LNCaP clone FGC (cell line): Measurements from ENCODE around the gene EIF4ENIF1.

GRCh38 chr22:31488957-31490037 is at the start of gene EIF4ENIF1:
Gene EIF4ENIF1, minus strand, starts transcription at chr22:31489842.
- RRBS, 2 experiments, result under 1 to 1% methylated on average over 60 of the region's 118 CpGs

DNA sequence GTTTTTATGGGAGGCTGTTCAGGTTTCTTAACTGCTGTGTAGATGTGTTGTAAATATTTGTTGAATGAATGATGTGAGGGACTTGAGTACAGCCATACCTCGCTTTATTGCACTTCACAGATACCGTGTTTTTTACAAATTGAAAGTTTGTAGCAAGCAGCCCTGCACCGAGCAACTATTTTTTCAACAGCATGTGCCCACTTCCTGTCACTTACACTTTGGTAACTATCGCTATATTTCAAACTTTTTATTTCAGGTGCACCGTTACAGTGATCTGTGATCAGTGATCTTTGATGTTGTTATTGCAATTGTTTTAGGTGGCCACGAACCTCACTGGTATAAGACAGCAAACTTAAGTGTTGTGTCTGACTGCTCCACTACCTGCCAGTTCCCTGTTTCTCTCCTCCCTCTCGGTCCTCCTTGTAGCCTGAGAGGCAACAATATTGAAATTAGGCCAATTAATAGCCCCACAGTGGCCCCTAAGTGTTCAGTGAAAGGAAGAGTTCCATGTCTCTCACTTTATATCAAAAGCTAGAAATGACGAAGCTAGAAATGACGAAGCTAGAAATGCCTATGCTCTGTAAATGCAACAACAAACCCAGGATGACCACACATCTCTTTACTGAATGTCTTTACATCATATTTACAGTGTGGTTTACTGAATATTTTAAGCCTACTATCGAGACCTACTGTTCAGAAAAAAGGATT is 946 bp downstream of the SFI1 start:
- RRBS, 2 experiments, result no CpG with 5 or more reads among the region's 10 CpGs

GRCh38 chr22:31621534-31621909 is 40.5 kb downstream of the PISD start:
- RRBS, 2 experiments, result no CpG with 5 or more reads among the region's 16 CpGs

DNA sequence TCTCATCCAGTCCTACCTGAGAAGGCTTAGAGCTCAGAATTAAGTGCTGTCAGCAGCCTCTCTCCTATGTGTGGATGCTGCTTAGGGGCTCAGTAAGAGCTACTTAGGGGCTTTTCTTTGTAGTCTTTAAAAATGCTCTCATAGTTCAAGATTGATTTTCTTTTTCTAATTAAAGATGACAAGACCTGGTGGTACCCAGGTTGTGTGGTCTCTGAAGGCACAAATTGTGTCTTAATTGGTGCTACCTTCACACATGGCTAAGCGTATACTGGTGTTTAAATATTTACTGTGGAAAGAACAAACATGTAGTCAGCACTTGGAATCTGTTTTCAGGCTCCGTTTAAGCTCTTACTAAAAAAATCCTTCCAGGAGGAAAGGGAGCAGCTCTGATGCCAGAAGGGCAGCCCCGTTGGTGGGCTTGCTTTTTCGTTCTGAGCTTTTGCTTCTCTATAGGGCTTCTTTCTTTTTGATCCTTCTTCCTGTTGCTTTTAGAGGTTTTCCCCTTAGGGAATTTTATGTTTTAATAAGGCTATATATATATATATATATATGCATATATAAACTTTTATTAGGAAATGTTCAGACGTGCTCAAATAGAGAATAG is 59.4 kb downstream of the DEPDC5 start:
- RRBS, 2 experiments, result no CpG with 5 or more reads among the region's 5 CpGs

DNA sequence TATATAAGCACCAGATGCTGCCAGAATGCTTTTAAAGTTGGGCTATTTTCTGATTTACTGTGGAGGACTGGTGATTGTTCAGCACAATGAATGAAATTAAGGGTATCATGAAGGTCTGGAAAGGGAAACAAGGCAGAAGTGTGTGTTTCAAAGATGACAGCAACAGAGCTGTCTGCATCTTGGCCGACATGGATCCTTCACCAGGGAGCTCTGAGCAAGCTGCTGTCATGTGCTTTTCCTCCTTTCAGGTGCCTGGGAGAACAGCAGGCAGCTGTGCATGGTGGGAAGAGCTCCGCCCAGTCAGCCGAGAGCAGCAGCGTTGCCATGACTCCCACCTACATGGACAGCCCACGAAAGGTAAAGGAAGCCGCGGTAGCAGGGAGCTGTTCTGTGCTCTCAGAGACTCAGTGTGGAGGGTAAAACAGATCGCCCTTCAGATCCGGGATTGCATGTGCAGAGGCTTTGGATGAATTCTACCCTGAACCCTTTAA is 87.1 kb upstream of the YWHAH start:
- RRBS, 2 experiments, result 68 to 100% methylated on average over 1 of the region's 9 CpGs

DNA sequence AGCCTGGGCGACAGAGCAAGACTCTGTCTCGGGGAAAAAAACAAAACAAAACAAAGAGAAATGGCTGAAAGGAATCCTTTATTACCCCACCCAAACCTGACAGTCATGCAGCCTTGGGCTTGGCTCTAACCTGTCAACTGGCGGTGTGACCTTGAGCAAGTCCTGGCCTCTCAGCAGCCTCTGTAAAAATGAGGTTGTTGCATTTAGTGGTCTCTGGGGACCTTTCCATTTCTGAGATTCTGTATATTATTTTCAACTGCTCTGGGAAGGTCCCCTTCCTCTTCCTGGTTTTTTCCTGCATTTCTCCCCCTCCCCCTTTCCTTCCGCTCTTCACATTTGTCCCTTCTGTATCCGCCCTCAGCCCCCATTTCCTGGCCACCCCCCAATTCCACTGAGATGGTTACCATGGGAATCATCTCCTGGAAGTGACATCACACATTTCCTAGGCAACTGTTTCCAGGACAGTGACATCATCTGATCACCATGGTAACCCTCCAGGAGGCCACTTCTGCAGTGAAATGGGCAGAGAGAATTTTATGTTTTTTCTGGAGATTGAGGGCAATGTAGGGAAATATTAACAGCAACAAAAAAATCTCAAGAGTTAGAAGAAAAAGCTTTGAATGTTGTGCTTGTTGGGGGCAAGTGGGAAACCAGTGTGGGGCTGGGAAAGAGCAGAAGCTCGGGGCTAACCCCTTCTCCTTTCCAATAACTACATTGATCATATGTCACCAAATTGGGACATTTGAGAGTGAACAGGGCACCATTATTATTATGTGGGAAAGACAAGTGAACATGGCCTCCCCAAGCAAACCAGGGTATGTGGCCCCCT is 19.6 kb downstream of the YWHAH start:
- RRBS, 2 experiments, result no CpG with 5 or more reads among the region's 6 CpGs

- RRBS, 2 experiments, result no CpG with 5 or more reads among the region's 4 CpGs
Measured at GRCh38 chr22:32044753-32045497, 1.9 kb downstream of the SLC5A1 start.

GRCh38 chr22:32202351-32203199 is 2.3 kb downstream of the RFPL2 start:
- RRBS, 2 experiments, result 27 to 32% methylated on average over 13 of the region's 33 CpGs

DNA sequence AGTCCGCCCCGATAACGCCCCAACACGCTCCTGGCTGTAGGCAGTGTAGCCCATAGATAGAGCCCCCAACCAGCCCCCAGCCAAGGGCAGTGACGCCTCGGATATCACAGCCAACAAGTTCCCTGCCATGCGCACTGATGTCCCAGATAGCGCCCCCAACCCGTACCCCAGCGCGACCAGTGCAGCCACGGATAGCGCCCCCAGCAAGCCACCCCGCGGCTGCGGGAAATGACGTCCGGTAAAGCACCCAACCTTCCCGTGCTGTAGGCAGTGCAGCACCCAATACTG is 792 bp downstream of the RFPL2 start:
- RRBS, 2 experiments, result 2 to 3% methylated on average over 2 of the region's 19 CpGs

DNA sequence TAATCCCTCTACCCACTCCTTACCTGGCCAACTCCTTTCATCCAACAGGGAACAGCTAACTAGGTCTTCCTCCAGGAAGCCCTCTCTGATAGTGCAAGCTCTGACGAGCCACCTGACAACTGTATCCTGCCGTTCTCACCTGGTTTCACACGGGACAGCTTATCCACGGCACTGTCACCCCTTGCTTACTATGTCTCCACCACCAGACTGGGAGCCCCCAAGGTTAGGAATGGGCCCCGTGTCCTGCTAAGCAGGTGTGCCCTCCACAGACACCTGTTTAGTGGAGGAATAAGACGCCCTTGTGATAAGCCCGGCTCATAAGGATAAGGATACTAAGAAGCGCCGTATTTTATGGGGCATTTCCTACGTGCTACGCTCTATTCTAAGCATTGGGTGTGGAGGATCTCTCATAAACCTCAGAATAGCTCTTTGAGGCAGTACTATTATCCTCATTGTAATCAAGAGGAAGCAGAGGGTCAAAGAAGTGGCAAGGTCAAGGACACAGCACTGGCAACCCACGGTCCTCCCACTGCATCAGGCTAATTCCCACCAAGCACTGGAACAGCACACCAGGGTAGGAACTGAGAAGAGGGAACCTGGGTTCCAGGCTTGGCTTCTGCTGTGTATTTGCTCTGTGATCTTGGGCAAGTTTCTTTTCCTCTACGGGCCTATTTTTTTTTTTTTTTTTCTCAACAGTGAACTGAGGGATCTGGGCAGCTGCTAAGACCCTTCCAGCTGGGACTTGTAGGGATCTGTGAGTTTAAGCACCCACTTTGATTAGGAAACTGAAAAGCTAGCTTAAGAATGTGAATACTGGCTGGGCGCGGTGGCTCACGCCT is 55.5 kb downstream of the FBXO7 start:
- RRBS, 2 experiments, result no CpG with 5 or more reads among the region's 16 CpGs

- RRBS, 2 experiments, result no CpG with 5 or more reads among the region's 22 CpGs
Measured at GRCh38 chr22:32542485-32543536, 68.2 kb downstream of the FBXO7 start.

DNA sequence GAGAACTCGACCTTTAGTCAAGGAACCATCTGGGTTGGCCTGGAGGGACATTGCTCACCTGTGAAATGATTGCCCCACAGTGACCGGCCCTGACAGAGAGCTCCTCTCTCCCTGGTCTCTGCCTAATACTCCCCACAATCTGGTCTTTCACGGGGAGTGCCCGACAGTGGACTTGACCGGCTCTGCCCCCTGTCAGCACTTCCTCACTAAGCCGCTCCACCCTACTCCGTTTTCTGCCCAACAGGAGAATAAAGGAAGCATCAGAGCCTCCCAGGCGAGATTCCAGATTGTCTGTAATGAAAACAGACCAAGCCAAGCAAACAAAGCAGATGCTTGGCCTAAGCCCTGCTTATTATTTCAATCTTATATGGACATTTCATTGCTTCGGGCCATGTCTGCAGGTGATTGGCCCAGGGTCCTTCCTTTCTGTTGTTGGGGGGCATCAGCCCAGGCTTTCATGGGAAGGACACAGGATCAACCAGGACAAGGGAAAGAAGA is 87.9 kb downstream of the FBXO7 start:
- RRBS, 2 experiments, result 44 to 47% methylated on average over 3 to 4 of the region's 9 CpGs

DNA sequence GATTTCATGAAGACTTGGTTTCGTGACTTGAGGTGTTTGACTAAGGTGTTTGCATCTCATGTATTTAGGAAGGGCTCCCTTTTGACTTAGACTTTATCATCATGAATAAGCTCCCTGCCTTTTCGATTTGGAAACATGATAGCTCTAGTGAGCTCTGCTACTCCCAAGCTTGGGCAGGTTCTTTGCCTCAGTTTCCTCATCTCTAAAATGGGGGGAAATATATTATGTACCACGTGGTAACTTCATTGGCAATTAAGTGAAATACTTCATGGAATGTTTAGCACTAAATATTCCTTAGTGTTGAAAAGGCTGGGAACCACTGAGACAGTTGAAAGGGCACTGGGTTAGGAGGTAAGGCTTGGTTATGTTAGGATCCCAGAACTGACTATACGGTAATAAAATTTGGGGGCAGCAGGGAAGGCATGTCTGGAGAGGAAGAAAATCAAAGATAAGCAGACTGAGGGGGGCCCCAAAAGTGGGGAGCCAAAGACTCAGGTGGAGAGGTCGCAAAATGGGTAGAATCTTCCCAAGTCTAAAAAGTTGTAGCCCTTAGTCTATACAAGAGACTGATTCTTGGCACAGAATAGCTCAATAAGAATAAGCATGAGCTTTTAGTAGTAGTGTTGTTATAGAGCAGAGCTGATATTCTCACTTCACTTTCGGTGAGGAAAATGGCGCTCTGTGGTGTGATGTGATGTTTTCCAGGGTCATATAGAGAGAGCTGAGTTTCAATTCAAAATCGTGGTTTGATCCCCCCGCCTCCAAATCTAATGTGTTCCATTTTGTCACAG is 9.5 kb downstream of the TIMP3 start:
- RRBS, 2 experiments, result no CpG with 5 or more reads among the region's 9 CpGs

DNA sequence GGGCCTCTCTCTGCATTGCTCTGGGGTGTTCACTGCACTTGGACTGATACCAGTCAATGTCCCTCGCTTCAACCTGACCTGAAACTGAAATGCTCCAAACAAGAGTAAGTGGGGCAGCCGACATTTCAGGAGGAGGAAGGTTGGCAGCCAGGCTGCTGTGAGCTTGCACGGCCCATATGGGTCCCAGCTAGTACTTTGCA is 28.3 kb downstream of the TIMP3 start:
- RRBS, 2 experiments, result no CpG with 5 or more reads among the region's 3 CpGs

DNA sequence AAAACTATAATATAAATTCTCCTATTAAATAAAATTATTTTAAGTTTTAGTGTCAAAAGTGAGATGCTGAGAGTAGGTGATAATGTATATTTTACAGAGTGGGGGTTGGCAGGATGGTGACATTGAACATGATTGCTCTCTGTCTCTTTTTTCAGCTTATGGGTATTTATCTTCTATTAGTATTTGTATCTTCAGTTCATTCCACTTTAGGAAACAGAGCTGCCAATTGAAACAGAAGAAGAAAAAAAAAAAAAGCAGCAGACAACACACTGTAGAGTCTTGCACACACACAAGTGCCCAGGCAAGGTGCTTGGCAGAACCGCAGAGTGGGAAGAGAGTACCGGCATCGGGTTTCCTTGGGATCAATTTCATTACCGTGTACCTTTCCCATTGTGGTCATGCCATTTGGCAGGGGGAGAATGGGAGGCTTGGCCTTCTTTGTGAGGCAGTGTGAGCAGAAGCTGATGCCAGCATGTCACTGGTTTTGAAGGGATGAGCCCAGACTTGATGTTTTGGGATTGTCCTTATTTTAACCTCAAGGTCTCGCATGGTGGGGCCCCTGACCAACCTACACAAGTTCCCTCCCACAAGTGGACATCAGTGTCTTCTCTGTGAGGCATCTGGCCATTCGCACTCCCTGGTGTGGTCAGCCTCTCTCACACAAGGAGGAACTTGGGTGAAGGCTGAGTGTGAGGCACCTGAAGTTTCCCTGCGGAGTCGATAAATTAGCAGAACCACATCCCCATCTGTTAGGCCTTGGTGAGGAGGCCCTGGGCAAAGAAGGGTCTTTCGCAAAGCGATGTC is 59.6 kb downstream of the TIMP3 start:
- RRBS, 2 experiments, result no CpG with 5 or more reads among the region's 10 CpGs

- RRBS, 2 experiments, result no CpG with 5 or more reads among the region's 21 CpGs
Measured at GRCh38 chr22:32880919-32881730, 79.6 kb downstream of the TIMP3 start.

DNA sequence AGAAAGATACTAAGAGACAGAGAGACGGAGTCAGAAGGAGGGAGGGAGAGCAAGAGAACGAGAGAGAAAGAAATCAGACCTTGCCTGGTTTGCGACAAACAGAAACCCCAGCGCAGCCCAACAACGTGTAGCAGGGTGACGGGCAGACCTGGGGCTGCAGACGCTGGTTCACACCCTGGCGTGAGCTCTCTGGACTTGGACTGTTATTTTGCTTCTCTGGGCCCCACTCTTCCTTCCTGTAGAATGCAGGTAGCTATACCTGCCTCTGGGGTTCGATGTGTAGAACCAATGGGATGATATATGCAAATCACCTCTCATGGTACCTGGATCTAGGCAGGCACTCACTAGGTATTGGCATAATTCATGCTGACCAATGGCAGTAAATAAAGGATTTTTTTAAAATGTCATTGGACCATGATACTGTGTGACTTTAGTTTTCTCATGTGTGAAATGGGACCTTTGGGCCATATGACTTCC is 244.5 kb upstream of the SYN3 start:
- RRBS, 2 experiments, result no CpG with 5 or more reads among the region's 9 CpGs

- RRBS, 2 experiments, result no CpG with 5 or more reads among the region's 9 CpGs
Measured at GRCh38 chr22:33568093-33568510, 352.2 kb downstream of the LARGE1 start.

- RRBS, 2 experiments, result no CpG with 5 or more reads among the region's 4 CpGs
Measured at GRCh38 chr22:33614264-33614706, 306.0 kb downstream of the LARGE1 start.

GRCh38 chr22:33792671-33793180 is 127.5 kb downstream of the LARGE1 start:
- RRBS, 2 experiments, result no CpG with 5 or more reads among the region's 7 CpGs